Peyer's patch (tissue), 4 donors: ENCODE data around the genes WRAP73, DFFB, C1orf174, AJAP1 and CHD5.

GRCh38 chr1:3599561-3599846 is 11.8 kb downstream of the MEGF6 start:
- PRO-cap, result no peak
- RAMPAGE, long total RNA, 4 experiments, result no peak in any of the 4 experiments

DNA sequence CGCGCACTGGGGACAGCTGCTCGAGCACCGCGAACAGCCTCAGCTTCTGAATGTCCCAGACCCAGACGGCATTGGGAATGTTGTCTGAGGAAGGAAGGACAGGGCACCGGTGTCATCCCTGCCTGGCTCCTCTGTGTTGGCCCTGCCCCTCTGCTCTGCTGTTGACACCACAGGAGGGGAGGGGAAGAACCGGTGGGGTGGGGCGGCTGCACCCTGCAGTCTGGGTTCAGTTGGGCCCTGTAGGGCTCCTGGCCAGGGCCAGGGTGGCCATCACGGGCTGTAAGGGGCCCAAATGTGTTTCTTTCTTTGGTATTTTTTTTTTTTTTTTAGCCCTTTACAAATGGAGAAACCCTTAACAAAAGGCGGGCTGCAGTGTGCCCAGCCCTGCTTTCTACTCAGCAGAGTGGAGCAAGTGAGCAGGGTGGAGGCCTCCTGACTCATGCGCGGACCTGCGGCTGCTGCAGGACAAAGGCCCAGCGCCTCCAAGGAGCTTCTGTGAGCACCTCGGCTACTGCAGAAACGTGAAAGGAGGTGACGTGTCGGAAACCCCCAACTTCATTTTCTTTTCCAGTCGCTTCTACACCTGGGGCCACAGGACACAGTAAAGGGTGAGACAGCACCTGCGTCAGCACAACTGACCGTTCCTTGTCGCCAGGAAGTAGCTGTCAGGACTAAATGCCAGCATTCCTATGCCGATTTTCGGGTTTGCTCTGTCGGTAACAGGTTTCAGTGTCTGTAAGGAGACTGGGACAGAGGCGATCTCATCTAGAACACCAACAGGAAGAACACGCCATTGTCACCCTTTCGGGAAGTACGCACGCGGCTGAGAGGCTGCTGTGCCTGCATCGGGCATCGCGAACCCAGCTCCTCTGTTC is 7.0 kb downstream of the TPRG1L start:
- PRO-cap, result no peak
- RAMPAGE, long total RNA, 4 experiments, result no peak in any of the 4 experiments

DNA sequence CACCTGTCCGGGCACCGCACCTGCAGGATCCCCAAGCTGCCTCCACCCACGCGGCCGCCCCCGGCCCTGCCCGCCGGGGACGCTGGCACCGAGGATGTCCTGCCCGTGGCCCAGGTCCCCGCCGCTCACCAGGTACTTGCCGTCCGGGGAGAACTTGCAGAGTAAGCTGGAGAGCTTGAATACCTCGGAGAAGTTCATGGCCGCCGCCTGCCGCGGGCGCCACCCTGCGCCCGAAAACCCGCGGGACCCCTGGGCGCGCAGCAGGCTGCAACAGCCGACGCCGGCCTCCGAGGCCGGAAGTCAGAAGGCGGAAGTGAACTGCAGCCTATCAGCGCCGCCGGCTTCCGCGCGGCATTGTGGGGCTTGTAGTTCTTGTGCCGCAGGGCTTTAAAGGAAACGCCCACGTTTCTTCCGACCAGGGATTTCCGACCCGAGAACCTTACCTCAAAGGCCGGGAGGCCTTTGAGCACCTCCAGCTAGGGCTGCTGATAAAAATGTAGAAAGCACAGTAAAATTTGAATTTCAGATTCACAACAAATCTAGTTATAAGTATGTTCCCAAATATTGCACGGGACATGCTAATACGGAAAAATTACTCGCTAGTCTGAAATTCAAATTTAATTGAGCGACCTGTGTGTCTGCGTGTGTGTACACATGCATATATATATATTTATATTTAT is at the start of gene WRAP73:
TSS of gene WRAP73 (minus strand) at position 302 of the 680 bp plus-strand sequence.
- PRO-cap, result unidirectional peak, minus-strand start at position 289 of the sequence
- RAMPAGE, long total RNA, 4 experiments, result start-site peak on the minus strand in 4 of 4 experiments, centred at positions 257 to 295 of the sequence, 35 to 96 reads per replicate

GRCh38 chr1:3688256-3688726 is 36.0 kb downstream of the TP73 start:
- PRO-cap, result no peak
- RAMPAGE, long total RNA, 4 experiments, result no peak in any of the 4 experiments

DNA sequence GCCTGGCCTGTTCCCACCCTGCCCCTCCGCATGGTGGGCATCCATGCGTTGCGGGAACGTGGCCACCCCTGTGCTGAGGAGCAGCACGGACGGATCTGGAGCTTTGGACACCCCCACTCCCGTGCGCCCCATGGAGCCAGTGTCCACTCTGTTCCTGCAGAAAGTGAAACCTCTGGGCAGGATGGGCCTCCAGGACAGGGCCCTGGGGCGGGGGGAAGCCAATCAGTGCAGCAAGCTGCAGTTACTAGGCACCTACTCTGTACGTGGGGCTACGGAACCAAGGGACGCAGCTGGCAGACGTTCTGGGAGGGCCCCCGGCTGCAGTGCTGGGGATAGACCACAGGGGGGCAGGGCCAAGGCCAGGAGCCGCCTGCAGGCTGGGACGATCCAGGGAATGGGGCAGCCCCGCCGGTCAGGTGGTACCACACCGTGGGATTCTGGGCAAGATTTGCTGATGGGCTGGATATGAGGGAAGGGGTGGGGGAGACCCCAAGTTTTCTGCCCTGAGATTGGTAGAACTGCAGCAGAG is 43.2 kb downstream of the TP73 start:
- PRO-cap, result no peak
- RAMPAGE, long total RNA, 4 experiments, result no peak in any of the 4 experiments

- PRO-cap, result no peak
- RAMPAGE, long total RNA, 4 experiments, result no peak in any of the 4 experiments
Observed at GRCh38 chr1:3838571-3839229, 18.3 kb downstream of the CEP104 start.

- PRO-cap, result bidirectional peak, plus-strand start at chr1:3857476, minus-strand start at chr1:3857211
- RAMPAGE, long total RNA, 4 experiments, result start-site peak on the plus strand in 3 of 4 experiments, at chr1:3857451-3857508 at its widest, 22 to 107 reads per replicate
Observed at GRCh38 chr1:3856741-3858012, at the start of gene DFFB. Gene DFFB (plus strand): TSS chr1:3857476.

- PRO-cap, result no peak
- RAMPAGE, long total RNA, 4 experiments, result no peak in any of the 4 experiments
Observed at GRCh38 chr1:3890443-3890854, 9.6 kb downstream of the C1orf174 start.

- PRO-cap, result bidirectional peak, plus-strand start at chr1:3900387, minus-strand start at chr1:3900258
- RAMPAGE, long total RNA, 4 experiments, result start-site peak on the plus strand in 2 of 4 experiments, at chr1:3900370-3900453 at its widest, 19 to 24 reads per replicate; start-site peak on the minus strand in 4 of 4 experiments, at chr1:3900084-3900262 at its widest, 21 to 138 reads per replicate
Observed at GRCh38 chr1:3899265-3900554, at the start of gene C1orf174. Gene C1orf174 (minus strand): TSS chr1:3900272.

DNA sequence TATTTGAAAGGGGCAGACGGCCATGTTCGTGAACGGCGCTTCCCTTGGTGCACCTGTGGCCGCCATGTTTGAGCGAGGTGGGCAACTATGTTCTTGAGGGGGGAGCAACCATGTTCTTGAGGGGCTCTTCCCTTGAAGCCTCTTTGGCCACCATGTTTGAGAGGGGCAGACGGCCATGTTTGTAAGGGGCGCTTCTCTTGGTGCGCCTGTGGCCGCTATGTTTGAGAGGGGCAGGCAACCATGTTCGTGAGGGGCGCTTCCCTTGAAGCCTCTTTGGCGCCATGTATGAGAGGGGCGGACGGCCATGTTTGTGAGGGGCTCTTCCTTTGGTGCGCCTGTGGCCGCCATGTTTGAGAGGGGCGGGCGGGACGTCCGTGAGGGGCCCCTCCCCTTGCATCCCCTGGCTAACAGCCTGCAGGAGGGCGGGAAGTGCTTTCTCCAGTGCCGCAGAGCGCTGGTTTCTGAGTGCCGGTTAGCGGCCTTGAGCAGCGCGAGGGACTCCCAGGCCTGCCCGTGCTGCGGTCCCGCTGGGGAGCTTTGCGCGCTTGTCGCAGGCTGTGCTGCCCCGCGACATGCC is 571 bp upstream of the C1orf174 start:
- PRO-cap, result bidirectional peak, plus-strand start at position 422 of the sequence, minus-strand start at position 280 of the sequence
- RAMPAGE, long total RNA, 4 experiments, result no peak in any of the 4 experiments

DNA sequence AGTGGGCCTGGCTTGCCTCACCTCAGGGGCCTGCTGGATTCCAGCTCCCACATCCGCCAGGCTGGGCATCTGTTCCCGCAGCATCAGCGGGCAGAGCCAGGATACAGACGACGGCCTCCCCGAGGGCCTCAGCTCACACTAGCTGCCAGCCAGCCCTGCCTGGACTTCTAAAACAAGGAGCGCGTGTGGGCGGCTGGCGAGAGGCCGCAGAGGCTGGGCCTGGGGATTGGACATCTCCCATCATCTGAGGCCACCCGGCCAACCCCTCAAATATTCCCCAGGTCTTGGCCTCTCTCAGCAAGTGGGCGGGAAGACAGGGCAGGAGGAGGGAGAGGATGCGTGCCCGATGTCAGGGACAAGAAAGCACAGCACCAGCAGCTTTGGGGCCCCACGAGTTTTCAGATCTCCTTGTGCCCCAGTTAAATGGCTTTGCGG is 208.8 kb upstream of the C1orf174 start:
- PRO-cap, result no peak
- RAMPAGE, long total RNA, 4 experiments, result no peak in any of the 4 experiments

DNA sequence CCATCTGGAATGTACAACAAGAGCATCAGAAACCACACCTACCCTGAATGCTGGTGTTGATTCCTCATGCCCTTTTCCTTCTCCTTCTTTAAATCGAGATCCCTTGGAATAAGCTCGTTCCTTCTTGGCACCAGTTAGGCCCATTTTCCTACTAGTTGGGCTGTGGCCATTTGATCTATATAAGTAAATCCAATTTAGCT is 170.4 kb upstream of the AJAP1 start:
- PRO-cap, result no peak
- RAMPAGE, long total RNA, 4 experiments, result no peak in any of the 4 experiments

- PRO-cap, result unidirectional peak, plus-strand start at chr1:4654609
- RAMPAGE, long total RNA, 4 experiments, result no peak in any of the 4 experiments
Observed at GRCh38 chr1:4654407-4654888, at the start of gene AJAP1. Gene AJAP1 (plus strand): TSS chr1:4654609.

- PRO-cap, result no peak
- RAMPAGE, long total RNA, 4 experiments, result no peak in any of the 4 experiments
Observed at GRCh38 chr1:5980637-5981422, 11.4 kb downstream of the NPHP4 start.

DNA sequence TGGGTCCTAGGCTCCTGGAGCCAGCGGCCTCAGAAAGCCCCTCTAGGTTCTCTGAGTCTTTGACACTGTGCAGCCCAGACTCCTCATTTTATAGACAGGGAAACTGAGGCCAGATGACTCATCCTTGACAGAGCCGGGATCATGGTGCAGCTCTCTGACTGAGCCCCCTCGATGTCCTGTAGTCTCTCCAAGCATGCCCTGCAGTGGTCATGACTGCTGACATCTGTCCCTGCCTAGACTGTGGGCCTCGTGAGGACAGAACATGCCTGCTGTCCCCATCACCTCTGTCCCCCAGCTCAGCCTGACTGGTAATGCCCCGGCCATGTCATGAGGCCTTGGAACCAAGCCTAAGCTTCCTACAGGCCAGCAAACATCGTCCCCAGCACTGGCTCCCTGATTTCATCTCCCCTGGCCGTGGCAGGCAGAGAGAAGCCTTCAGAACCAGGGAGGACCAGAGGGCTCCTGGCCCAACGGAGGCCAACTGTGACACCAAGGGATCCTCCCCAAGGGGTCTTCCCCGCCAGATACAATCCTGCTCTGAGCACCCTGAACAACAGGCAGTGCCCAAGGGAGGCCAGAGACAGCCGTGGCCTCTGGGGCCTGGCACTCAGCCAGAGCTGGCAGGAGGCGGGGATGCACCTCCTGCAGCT is 9.7 kb upstream of the NPHP4 start:
- PRO-cap, result no peak
- RAMPAGE, long total RNA, 4 experiments, result no peak in any of the 4 experiments

DNA sequence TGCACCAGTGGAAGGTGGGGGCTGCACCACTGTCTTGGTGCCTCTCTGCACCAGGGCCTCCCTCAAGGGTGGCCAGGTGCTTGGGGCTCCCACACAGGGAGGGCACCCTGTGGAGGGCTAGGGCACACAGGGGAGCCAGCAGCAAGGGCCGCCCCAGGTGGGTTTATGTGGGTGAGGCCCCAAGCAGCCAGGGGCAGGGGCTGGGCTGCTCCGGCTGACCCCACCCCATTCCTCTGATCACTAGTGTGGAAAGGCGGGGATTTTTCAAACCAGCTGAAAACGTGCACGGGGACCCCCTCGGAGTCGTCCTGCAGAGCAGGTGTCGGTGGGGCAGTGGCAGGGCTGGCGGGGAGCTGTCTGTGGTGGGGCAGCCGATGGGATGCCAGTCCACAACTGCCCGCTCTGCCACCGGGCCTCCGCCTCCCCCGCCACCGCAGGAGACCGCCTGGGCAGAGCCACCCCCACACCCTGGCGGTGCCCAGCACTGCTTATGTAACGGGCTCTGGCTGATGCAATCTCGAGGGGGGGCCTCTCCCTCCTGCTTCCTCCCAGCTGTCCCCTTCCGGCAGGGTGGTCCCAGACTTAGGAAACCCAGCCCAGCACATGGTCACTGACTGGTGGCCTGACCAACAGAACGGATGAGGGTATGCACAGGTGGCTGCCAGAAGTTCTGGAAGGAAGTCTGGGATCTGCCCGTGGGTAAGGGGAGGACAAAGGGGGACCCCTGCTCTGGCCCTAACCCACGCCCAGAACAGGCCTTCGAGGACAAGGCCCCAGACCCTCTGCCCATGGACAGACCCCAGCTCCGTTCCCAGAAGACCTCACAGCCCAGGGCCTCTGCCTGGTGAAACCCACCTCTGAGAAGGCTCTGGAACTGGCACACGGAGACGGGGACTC is 9.4 kb downstream of the CHD5 start:
- PRO-cap, result no peak
- RAMPAGE, long total RNA, 4 experiments, result no peak in any of the 4 experiments

DNA sequence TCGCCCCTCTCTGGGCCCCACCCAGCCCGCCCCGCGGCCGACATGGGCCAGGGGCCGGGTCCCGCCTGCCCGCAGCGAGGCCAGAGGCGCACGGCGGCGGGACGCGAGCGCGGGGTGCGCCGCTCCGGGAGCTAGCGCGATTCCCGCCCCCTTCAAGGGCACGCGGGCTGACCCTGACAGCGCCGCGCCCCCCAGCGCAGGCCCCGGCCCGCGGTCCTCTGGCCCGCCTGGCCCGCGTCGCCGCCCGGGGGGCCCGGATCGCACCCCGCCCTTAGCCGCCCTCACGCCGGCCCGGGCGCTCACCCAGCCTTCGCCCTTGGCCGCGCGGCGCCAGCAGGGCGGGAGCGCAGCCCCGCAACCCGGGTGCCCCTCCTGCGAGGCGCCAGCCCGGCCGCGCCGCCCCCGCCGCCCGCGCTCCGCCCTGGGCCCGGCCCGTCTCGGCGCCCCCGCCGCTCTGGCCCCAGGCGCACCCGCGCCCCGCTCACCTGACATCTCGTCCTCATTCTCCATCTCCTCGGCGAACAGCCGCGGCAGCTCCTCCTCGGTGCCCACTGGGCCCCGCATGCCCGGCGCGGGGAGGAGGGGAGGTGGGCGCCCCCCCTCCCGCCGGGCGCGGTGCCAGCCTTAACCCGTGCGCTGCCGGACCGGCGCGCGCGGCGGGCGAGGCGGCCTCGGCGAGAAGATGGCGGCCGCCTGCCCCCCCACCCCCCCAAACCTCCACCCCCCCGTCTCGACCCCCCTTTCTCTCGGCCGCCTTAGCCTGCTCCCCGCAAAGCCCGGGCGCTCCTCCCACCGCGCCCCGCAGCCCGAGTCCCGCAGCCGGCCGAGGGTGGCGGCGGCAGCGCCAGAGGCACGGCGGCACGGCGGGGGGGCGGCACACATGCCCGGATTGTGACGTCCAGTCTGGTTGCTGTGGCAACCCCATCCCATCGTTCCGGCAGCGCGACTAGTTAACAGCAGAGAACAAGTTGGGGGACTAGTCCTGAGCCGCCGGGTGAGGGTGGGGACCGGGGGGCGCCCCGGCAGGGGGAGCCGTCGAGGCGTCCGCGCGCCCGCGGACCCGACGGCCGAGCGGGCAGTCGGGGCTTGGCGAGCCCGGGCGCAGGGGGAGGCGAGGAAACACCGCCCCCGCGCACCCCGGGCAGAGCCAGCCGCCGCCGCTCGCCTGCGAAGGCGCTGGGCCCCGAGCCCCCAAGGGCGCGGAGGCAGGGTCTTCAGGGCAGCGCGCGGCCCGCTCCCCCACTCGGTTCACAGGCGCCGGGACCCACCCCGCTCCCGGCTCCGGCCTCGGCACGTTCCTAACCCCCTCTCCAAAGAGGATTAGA is at the start of gene CHD5:
TSS of gene CHD5 (minus strand) at position 862 of the 1,325 bp plus-strand sequence.
- PRO-cap, result no peak
- RAMPAGE, long total RNA, 4 experiments, result start-site peak on the minus strand in 1 of 4 experiments, centred at position 514 of the sequence, 5 reads per replicate

DNA sequence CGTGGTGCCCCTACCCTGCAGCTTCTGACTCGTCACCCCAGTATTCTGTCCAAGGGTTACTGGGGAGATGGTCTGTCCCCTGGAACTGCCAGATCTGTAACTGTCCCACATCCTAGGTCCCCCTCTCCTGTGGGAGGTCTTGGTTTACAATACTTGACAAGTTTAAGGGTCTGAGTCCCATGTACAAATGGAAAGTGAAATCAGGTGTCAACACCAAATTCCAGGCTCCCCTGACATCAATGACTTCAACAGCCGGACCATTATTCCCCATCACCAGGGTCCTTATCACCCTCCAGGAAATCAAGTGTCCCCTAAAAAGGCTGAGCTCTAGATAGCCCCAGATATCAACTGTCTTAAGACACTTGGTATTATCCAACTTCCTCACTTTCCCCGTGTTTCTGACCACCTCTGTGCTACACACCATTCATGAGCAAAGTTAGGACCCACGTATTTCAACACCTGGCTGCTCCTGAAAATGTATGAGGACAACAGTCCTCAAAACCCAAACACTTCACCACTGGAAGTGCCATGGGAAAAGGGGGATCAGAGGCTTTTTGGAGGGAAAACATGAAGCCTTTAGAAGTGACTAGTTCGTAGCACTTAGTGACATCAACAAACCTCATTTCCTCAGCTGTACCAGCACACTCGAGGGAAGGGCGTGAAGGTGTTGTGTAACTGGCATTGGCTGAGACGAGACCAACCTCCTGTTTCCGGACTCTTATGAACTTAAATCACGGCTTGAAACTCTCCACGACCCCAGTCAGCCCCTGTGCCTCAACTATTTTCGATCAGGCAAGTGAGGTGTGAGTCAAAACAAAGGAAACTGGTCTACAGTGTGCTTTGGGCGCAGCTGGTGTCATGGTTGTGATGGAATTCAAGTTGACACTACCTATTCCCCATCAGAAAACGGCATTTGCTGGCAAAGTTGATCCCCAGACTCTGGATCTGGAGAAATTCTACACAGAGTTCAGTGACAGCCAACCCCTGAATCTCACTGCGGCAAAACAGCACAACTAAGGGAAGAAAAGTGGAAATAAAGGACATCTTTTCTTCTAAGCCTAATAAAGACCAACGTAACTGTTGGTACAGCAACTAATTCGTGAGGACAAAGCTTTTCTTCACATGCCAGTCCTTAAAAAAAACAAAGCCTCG is 4.1 kb upstream of the CHD5 start:
- PRO-cap, result no peak
- RAMPAGE, long total RNA, 4 experiments, result no peak in any of the 4 experiments

GRCh38 chr1:6185020-6186031 is 5.2 kb upstream of the CHD5 start:
- PRO-cap, result no peak
- RAMPAGE, long total RNA, 4 experiments, result no peak in any of the 4 experiments

DNA sequence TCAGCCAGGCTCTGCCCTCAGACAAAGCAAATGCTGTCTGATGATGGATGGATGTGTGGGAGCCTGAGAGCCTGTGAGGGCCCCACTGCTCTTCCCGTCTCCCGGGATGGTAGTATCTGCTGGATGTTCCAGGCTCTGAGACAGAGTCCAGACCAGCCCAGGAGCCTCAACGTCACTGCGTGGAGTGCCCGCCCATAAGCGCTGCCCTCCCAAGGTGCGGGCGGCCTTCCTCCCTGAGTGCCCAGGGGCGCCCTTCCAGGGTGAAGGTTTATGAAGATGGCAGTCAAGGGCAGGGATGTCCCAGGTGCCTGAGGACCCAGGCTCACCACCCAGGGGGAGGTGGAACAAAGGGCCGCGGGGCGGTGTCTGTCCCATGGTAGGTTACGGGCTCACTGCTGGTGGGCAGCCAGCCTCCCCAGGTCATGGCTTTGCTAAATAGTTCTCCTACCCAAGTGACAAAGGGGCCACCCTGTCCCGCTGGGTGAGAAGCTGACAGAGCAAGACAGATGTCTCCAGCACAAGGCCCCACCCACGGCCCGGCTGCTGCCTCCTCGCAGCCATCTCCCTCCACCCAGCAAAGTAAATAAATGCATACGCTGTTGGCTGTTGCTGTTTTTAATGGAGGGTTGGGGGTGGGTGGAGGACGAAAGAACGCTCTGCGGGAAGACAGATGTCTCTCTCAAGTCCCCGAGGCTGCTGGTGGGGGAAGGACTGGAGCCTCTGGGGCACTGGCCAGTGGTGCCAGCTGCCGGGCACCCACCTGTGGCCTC is 9.0 kb upstream of the GPR153 start:
- PRO-cap, result bidirectional peak, plus-strand start at position 282 of the sequence, minus-strand start at position 101 of the sequence
- RAMPAGE, long total RNA, 4 experiments, result no peak in any of the 4 experiments